Left ventricle myocardium (tissue), 1 donor: ENCODE measurements around a stretch of chr17.

DNA sequence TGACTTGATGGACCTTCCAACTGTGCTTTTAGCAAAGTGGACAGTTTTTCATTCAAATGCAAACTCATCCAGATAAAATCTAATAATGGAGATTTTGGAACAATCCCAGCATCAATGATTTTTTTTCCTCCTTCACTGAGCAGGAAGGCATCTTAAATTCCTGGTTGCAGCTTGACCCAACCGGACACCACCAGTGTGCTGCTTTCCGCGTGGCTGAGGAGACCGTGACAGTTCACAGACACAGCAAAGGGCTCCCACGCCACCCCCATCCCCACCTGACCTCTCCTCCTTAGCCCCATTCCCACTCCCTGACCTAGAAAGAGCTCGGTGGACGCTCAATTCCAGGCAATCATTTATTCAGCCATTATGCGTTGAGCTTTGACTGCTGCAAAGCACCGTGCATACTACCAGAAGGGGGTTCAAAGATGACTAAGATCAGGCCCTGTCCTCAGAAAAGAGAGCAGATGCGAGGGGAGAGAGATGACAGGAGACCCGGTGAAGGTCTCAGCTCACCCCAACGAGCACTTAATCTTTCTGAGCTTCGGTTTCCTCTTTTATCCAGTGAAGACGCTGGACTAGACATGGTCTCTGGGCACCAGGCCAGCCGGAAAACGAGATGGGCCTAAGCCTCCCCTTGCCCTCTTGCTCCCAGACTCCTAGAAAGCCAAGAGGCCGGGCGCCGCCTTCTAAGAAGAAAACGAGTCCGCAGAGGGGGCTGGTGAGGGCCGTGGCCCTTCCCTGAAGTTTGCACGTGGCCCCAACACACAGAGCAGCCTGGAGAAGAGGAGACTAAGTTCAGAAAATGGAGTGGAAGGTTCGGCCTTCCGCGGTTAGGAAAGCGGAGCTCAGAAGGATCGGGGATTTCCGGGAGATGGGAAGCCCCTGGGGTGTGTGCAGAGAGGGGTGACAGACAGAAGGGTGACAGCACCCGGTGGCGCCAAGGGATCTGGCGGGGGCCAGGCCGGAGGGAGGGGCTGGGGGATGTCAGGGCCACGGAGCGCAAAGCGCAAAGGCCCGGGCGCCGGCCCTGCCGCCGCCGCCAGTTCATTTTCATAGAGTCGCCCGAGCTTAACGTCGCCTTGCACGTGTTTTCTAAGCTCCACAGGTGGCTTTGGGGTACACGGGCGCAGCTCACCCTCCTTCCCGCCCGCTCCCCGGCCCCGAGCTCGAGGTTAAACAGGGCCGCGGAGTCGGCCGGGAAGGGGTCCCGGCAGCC lies 42.3 kb upstream of the BHLHA9 start:
- PRO-cap: no peak

DNA sequence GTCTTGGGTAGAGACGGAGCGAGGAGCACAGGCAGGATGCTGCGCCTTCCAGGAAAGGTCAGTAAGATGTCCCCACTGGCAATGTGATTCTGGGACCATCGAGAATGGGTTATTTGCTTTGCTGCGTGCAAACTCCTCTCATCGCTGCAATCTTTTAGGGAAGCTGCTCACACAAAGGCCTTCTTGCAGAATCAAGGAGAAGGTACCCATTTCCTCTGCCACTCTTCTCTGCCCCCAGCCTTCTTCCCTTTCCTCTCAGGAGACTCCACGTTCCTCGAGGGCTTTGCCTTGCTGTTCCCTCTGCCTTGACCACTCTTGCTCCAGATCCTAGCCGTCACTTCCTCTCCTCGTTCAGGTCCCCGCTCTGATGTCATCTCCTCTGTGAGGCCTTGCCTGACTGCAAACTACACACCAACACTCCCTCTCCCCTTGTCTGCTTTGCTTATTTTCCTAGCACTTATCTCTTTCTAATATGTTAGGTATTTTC lies 5.2 kb upstream of the CRK start:
- PRO-cap: no peak

GRCh38 chr17:1515185-1516393 lies 823 bp downstream of the INPP5K start:
- PRO-cap: bidirectional peak, plus-strand start at chr17:1515783, minus-strand start at chr17:1515683

DNA sequence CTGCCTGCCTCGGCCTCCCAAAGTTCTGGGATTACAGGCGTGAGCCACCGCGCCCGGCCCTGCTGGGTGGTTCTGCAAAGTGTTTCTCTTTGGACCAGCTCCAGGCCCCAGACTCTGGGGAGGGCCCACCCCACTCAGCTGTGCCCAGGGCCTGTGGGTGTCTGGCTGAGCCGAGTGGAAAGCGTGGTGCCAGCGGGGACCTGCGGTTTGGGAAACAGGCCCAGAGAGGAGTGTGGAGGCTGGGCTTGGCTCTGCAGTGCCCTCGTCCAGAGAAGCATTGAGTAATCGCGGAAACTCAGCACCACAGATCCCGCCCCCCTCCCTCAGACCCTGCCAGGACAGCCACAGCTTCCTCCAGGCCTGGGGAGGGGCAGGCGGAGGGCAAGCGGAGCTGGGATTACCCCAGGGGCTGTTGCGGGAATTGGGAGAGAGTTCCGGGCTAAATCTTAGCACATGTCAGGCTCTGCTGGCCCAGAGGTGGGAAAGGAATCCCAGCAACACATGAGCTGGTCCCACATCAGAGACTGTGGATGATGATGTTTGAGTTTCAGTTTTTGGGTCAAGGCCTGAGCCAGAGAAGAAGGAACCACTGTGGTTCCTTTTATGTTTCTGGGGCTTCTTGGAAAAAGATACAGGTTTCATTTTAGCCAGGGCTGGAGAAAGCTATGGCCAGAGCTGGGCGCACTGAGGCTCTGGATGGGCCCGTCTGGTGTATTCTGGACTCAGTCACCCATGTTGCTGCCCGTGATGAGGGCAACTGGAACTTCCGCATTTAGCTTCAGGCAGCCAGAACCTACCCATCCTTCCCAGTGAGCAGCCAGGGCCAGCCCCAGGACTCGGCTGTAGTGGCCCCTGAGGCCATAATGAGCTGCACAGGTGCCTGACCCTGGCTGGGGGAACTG lies 14.8 kb upstream of the PITPNA start:
- PRO-cap: bidirectional peak, plus-strand start at position 366 of the sequence, minus-strand start at position 279 of the sequence

GRCh38 chr17:1604701-1605566 lies 23.7 kb downstream of the SLC43A2 start:
- PRO-cap: no peak

- PRO-cap: no peak
These were observed 3.8 kb upstream of the RILP start for GRCh38 chr17:1653286-1654075.

DNA sequence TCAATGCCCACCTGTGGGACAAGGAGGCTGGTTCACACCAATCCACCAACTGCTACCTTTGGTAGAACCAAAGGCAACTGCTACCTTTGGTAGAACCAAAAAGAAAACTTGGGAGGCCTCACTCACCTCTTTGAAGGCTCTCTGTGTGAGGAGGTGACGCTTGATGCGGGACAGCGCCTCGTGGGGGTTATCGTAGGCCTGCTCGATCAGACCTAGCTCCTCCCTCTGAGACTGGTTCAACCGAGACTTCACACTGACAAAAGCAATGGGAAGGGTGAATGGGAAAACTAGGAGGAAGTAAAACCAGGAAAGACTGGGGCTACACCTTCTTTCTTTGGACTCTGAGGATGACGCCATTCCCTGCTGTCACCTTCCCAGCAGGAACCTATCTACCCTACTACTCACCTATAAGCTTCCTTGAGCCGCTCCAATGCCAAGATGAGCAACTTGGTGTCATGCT lies 8.8 kb downstream of the PRPF8 start:
- PRO-cap: no peak

GRCh38 chr17:1723753-1724177 lies 739 bp upstream of the WDR81 start:
- PRO-cap: no peak

- PRO-cap: no peak
These were observed 2.2 kb downstream of the WDR81 start for GRCh38 chr17:1726820-1727019.

- PRO-cap: no peak
These were observed 49.4 kb downstream of the RPA1 start for GRCh38 chr17:1879160-1879710.

- PRO-cap: no peak
These were observed 93.0 kb downstream of the RTN4RL1 start for GRCh38 chr17:1931897-1932785.

- PRO-cap: no peak
These were observed 45.6 kb downstream of the RTN4RL1 start for GRCh38 chr17:1979509-1979971.

- PRO-cap: no peak
These were observed 36.0 kb downstream of the RTN4RL1 start for GRCh38 chr17:1989181-1989575.

GRCh38 chr17:2061206-2061920 lies 6.5 kb downstream of the HIC1 start:
- PRO-cap: no peak

GRCh38 chr17:2171678-2172516 lies 117.0 kb downstream of the HIC1 start:
- PRO-cap: unidirectional peak, plus-strand start at chr17:2171879; bidirectional peak, plus-strand start at chr17:2172430, minus-strand start at chr17:2172303

- PRO-cap: unidirectional peak, minus-strand start at chr17:2179703
These were observed 124.0 kb downstream of the SMG6 start for GRCh38 chr17:2179411-2180232.

- PRO-cap: no peak
These were observed 107.8 kb downstream of the SMG6 start for GRCh38 chr17:2195700-2196211.

- PRO-cap: no peak
These were observed 95.3 kb downstream of the SMG6 start for GRCh38 chr17:2208394-2208664.

GRCh38 chr17:2213597-2214846 lies 89.6 kb downstream of the SMG6 start:
- PRO-cap: bidirectional peak, plus-strand start at chr17:2214274, minus-strand start at chr17:2214284; bidirectional peak, plus-strand start at chr17:2214539, minus-strand start at chr17:2214497

- PRO-cap: no peak
These were observed 37.7 kb downstream of the SMG6 start for GRCh38 chr17:2265725-2266412.